ENCODE data around the gene E2F6.

DNA sequence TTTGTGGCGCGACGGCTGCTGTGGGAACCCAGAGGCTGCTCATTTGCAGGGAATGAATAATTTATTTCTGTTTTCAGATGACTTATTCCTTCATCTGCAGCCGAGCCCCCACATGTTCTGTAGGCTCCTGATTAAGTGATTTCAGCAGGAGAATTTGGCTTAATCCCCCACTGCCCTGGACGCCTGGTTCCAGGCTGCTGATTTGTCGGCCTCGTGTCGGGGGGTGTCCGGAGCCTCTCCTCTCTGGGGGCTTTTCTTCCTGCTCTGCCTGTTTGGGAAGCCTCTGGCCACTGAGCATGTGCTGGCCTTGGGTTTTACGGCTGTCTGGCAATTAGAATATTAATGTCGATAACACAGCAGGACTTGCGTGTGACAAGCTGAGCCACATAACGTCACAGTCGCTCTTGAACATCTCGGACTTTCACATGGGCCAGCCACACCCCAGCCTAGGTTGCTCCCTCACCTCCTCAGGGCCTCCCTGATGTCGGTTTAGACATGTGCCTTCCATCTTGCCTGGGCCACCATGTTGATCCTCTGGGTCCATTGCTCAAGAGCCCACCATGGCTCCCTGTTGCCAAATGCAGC lies 62.4 kb downstream of the ODC1 start:
- PRO-cap: no peak
- RAMPAGE, long total RNA, 2 experiments: no peak in any of the 2 experiments

DNA sequence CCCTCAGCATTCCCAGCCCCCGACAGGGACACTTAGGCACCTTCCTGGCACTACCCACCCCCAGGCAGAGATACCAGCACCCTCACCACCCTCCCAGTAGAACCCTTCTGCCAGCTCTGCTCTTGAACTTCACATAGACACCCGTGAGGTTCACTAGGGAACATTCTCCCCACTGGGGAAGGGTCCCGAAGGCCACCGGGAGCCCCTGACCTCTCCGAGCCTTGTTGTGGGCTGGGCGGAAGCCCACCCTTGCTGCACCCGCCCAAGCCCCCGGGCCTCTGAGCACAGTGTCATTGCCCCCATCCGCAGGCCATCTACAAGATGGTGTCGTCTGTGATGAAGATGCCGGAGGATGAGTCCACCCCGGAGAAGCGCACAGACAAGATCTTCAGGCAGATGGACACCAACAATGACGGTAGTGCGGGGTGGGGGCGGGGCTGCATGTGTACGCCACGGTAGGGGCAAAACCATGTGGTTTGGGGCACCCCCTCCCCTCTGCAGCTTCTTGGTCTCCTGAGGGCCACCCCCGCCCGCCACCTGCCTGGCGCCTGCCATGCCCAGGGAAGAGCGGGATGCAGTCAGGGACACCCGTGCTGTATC lies 25.4 kb downstream of the ODC1 start:
- PRO-cap: no peak
- RAMPAGE, long total RNA, 2 experiments: no peak in any of the 2 experiments

DNA sequence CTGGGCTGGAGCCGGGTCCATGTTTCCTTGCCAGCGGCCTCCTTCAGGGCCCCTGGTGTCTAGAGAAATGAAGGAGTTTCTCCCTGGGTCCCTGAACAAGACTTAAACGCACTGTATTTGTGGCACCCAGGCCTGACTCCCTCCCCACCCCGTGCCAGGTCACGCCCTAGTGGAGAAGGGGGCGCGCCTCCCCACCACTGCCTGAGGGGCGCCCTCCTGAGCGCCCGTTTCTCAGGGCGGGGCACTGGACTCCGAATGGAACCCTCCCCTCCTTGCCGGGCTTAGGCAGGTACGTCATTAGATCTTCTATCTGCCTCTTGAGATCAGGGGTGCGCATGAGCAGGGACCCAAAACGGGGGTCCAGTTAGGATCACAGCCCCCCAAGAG lies 16.3 kb downstream of the ODC1 start:
- PRO-cap: no peak
- RAMPAGE, long total RNA, 2 experiments: no peak in any of the 2 experiments

DNA sequence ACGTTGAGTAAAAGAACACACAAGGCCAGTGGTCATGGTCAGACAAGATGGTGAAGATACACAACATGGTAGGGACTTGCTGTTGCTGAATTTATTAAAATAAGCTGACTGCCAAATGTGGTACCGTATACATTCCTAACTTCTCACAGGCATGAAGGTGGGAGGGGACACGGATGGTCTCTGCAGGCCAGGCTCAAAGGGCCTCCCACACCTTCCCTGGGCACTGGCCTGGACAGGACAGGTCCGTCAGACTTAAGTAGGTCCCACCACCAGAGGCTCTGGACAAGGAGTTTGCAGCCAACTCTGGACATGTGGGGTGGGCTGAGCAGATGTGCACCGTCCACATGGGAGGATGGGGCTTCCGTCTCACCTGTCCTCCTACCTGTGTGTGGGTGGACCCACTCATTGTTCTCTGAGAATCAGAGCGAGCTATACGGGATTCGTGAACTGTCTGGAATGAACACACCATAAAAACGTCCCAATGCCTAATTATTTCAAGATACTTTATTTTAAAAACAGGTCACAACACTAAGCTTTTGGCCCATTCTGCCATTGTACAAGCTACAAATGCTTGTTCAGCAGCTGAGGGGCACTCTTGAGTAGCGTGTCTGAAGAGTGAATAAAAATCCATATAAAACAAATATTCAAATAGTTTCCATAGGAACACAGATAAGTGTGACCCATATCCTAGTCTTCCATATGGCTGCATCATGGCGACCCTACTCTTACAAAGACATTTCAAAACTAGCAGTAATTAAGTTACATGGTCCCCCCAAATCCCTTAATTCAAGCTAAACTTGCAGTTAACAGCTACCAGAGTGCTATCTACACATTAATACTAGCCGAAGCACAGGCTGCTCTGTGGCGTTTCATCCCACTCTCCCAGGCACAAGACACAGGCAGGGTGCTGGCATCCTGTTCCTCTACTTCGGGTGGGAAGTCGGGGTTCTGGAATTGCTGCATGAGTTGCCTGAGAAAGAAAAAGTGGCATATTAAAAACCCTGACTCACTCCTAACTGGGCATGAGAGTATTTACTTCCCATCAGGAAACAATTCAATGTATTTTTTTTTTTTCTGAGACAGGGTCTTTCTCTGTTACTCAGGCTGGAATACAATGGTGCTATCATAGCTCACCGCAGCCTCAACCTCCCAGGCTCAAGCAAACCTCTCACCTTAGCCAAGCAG lies 7.8 kb downstream of the ODC1 start:
- PRO-cap: no peak
- RAMPAGE, long total RNA, 2 experiments: no peak in any of the 2 experiments

DNA sequence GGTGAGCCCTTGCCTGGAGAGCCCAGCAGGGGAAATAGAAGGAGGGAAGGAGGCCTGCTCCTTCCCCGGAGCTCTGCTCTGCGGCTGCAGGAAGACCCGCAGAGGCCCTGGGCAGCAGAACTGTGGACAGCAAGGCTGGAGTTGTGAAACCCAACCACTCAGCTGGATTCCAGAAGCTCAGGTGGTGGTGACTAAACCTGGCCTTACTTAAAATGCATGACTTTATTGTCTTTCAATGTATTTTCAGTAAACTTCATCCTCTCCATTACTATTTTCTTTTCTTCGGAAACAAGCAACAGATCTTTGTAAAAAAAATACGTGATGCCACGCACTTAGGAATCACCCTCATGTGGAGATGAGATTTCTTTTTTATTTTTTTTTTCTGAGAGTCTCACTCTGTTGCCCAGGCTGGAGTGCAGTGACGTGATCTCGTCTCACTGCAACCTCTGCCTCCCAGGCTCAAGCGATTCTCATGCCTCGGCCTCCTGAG lies 2.4 kb upstream of the ODC1 start:
- PRO-cap: no peak
- RAMPAGE, long total RNA, 2 experiments: no peak in any of the 2 experiments

DNA sequence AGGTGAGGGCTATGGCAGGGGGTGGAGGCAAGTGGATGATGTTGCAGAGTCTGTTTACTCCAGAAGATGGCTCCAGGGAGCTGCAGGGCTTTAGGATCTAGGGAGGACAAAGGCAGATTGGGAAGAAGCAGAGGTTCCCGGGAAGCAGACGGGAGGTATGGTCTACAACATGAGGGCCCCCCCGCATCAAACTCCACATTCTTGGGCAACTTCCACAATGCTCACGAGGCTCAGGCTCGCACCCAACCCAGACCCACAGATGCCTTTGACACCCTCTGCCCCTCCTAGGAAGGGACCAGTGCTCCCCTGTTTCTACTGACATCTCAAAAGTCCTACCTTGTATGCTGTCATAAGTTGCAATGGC lies 12.0 kb upstream of the ATP6V1C2 start:
- PRO-cap: no peak
- RAMPAGE, long total RNA, 2 experiments: no peak in any of the 2 experiments

- PRO-cap: no peak
- RAMPAGE, long total RNA, 2 experiments: no peak in any of the 2 experiments
These were observed 8.6 kb upstream of the PDIA6 start for GRCh38 chr2:10821200-10821568.

GRCh38 chr2:10873173-10873479 lies 38.6 kb upstream of the KCNF1 start:
- PRO-cap: no peak
- RAMPAGE, long total RNA, 2 experiments: no peak in any of the 2 experiments

GRCh38 chr2:11330449-11330827 lies 14.0 kb downstream of the ROCK2 start:
- PRO-cap: unidirectional peak, minus-strand start at chr2:11330647
- RAMPAGE, long total RNA, 2 experiments: no peak in any of the 2 experiments

DNA sequence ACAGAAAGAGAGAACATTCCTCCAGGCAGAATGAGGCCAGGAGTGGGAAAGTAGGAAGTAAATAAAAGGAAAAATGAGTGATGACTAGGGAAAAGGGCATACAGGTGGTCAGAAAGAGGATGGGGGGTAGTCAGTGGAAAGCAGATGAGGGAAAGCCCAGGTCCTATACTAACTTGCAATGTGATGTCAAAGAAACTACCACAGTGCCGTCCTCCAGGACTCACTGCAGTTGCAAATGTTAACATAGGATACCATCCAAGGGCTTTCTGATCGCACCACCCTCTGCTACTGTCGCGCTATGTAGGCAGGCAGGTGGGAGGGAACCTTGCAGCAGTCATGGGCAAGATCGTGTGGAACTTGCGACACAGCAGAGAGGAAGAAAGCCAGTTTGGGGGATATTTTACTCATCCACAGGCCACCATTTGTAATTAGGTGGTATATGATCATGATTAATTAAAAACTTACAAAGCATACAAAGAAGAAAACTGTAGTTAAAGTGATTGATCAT lies 8.3 kb upstream of the ROCK2 start:
- PRO-cap: bidirectional peak, plus-strand start at position 303 of the sequence, minus-strand start at position 225 of the sequence
- RAMPAGE, long total RNA, 2 experiments: no peak in any of the 2 experiments

DNA sequence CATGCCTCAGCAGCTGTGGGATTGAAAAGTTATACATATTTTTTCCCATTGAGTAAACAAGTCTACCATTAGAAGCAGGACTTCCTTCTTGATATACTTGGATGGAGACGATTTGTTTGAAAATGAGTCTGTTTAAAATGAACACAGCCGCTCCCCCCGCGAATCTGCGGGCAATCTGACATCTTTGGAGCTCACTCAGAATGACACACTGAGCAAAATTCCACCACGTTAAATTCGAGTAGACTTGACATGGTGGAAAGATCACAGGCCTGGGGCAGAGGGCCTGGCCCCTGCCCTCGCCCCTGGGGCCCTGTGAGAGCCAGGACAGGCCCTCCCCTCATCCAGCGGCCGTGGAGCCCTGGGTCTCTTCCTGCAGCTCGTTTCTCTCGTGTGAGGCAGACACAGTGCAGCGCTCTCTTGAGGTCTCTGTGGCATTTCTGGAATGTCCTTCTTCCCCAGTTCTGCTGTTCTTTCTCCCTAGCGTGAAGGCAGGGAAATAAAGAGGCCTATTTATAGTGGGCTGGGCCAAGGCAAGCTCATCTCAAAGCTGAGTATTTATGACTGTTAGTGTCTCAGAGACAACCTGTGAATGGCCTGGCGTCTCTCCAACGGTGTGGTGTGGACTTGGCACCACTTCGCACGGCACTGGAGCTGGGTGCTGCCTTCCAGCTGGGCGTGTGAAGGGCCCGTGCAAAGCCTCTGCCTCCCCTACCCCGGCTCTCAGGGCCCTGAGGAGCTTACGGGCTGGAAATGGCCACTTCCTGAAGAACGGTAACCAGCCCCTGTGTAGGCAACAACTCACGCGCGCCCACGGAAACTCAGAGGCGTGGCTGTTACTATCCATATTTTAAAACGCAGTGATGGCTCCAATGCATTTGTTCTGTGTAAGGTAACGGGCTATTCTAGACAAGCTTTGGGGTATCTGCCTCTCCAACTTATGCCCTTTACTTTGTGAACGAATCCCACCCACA lies 30.1 kb upstream of the ROCK2 start:
- PRO-cap: unidirectional peak, minus-strand start at position 392 of the sequence; unidirectional peak, minus-strand start at position 439 of the sequence; unidirectional peak, minus-strand start at position 484 of the sequence; unidirectional peak, minus-strand start at position 722 of the sequence
- RAMPAGE, long total RNA, 2 experiments: no peak in any of the 2 experiments

DNA sequence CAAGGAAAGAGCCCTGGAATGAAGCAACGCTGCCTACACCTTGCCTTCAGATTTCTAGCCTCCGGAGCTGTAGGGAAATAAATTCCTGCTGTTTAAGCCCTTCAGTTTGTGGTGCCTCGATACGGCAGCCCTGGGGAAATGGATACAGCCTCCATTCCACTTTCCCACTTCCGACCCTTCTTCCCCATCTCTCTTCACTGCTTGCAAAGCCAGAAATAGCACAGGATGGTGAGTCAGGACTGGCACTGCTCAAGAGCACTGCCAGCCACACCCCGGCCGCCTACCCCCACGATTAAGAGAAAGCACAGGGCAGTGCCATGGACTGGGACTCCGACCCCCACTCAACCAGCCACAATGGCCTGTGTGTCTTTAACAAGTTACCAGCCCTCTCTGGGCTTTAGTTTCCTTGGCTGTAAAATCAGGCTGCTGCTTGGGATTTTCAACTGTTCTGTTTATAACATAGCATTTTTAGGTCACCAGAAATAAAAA lies 41.8 kb upstream of the ROCK2 start:
- PRO-cap: no peak
- RAMPAGE, long total RNA, 2 experiments: no peak in any of the 2 experiments

GRCh38 chr2:11389446-11389819 lies 45.0 kb upstream of the ROCK2 start:
- PRO-cap: no peak
- RAMPAGE, long total RNA, 2 experiments: no peak in any of the 2 experiments

- PRO-cap: unidirectional peak, plus-strand start at chr2:11465680; bidirectional peak, plus-strand start at chr2:11466304, minus-strand start at chr2:11466158
- RAMPAGE, long total RNA, 2 experiments: start-site peak on the minus strand in 2 of 2 experiments, at chr2:11466137-11466156 at its widest, 40 to 102 reads per replicate
These were observed at the start of gene E2F6 for GRCh38 chr2:11465361-11466420. TSS of gene E2F6 (minus strand) at chr2:11466161.

DNA sequence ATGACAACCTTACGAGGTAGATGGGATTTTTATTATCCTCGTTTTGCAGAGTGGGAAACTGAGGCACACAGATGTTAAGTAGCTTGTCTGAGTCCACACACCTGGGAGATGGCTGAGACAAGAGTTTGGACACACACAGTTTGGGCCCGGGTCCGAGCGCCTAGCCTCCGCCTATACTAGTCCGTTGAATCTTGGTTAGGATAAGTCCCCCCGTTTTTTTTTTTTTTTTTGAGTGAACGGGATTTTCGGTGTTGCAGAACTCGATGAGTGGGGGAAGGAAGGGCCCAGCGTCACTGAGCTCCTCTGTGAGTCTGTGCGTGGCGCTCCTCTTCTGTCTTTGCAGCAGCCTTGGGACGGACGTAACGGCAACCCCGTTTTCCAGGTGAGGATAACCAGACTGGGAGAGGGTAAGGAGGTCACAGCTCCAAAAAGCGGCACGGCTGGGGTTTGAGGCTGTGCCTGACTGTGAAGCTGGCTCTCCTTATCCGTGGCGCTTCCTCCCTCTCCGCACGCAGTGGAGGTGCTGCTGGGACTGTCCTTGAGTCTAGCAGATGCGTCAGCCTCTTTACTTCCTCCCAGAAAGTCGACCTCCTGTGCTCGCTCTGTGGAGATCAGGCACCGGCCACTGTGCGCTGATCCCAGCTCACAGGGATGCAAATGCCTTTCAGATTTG lies 29.8 kb upstream of the E2F6 start:
- PRO-cap: no peak
- RAMPAGE, long total RNA, 2 experiments: no peak in any of the 2 experiments

GRCh38 chr2:11505835-11506108 lies 28.1 kb upstream of the GREB1 start:
- PRO-cap: no peak
- RAMPAGE, long total RNA, 2 experiments: no peak in any of the 2 experiments

DNA sequence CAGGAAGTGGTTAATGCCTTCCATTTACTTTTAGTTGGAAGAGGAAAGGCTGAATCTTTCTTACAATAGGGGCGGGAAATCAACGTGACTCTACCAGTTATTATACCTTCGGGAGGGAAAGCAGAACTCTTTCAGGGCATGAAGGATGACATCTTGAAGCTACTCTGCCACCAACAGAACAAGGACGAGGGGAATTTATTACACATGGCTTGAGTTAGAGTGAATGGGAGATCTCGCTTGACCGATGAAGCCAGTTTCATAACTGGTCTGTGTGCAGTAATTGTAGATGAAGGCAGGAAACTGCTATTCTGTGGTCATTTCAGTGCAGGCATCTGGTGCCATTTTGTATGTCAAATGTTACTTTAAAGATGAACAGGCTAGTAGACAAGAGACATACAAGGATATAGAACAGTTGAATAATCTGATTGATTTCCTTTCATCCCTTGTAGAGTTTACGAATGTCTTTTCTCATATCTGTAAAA lies 20.5 kb downstream of the GREB1 start:
- PRO-cap: no peak
- RAMPAGE, long total RNA, 2 experiments: no peak in any of the 2 experiments

DNA sequence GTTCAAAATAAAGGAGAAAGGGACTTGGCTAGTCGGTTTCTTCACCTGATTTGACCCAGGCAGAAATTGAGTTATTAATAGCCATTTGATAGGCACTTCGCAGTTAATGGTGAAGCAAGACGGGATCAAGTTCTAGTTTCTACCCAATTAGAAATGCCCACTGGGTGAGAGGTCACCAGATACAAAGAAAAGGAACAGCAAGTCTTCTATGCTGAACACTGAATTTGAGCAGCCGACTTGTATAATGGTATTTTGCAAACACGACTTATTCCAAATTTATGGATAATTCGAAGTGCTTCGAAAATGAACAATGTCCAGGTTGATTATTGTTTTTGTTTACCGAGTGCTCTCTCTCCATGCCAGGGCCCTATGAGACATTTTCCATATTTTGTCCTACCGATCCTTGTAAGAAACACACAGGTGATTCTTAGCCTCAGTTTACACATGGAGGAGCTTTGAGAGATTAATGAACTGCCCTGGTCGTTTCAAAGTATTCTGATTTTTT lies 18.8 kb upstream of the NTSR2 start:
- PRO-cap: no peak
- RAMPAGE, long total RNA, 2 experiments: no peak in any of the 2 experiments

DNA sequence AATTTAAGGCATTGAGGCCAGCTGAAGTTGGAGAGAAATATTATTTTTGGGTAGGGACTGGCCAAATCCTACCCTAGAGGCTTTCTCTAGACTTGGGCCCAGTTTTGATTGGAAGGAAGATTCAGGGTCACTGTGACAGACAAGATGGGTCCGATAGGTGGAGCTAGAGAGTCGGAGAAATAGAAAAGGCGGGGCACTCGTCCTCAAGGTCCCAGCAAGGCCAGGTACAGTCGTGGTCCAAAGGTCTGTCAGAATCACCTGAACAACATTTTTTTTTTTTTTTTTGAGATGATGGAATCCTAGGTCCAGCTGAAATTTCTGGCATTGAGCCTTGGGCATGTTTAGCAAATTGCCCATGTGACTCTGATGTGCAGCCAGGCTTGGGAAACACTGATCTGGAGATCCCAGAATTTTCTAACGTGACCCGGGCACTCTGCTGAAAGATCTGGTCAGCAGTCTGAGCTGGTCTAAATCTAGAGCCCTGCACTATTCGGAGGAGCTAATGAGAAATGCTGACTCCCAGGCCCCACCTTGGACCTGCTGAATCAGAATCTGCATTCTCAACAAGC lies 23.0 kb upstream of the NTSR2 start:
- PRO-cap: no peak
- RAMPAGE, long total RNA, 2 experiments: no peak in any of the 2 experiments

GRCh38 chr2:11701789-11702441 lies 31.9 kb upstream of the NTSR2 start:
- PRO-cap: unidirectional peak, minus-strand start at chr2:11701900
- RAMPAGE, long total RNA, 2 experiments: no peak in any of the 2 experiments